ENCODE measurements around a stretch of chr10.

DNA sequence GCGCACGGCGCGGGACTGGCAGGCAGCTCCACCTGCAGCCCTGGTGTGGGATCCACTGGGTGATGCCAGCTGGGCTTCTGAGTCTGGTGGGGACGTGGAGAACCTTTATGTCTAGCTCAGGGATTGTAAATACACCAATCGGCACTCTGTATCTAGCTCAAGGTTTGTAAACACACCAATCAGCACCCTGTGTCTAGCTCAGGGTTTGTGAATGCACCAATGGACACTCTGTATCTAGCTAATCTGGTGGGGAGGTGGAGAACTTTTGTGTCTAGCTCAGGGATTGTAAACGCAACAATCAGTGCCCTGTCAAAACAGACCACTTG lies 65.9 kb upstream of the MARCHF8 start:
- PRO-cap, result no peak
- RAMPAGE, long total RNA, result no peak
- RRBS, result no CpG with 5 or more reads among the region's 7 CpGs

- PRO-cap, result no peak
- RAMPAGE, long total RNA, result no peak
- RRBS, result no CpG with 5 or more reads among the region's 5 CpGs
These were observed 15.5 kb downstream of the NCOA4 start for GRCh38 chr10:46014653-46015639.

DNA sequence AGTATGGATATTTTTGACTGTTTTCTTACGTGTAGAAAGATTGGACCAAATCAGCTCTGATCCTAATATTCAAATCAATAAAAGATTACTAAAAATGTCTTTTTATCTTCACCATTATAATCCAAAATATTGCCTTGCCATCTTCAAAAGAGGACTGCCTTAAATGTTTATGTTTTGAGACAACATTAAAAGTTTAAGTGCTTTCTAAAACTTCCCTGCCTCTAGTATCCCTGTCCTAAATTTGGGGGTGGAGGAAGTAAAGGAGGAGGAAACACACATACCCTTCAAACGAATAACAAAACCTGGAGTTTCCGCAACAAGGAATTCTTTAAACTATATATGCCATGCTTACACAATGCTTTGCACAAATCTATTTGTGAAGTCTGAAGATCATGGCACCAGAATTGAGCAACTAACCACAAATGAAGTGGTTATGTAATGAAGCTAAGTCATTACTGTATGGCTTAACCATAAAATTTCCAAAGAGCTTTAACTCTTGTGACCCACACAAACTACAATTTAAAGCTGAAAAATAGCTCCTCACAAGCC lies 9.6 kb downstream of the NCOA4 start:
- PRO-cap, result no peak
- RAMPAGE, long total RNA, result no peak
- RRBS, result no CpG with 5 or more reads among the region's 3 CpGs

DNA sequence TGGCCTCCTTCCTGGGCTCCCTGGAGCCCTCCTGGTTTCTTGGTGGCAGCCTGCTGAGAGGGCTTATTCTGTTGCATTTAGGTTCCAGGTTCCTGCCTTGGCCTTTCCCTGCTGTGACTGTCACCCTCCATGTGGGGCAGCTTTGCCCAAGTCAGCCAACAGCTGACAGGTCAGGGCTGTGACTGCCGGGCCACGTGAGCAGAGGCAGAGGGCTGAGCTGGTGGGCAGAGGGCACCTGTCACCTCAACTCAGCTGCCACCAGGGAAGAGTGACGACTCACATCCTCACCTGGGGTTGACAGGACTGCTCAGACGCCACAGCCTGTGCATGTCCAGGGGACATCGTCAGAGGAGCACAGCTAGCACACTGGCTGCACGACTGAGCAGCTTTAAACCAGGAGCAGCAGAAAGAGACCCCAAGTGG lies 45.4 kb upstream of the MSMB start:
- PRO-cap, result no peak
- RAMPAGE, long total RNA, result no peak
- RRBS, result no CpG with 5 or more reads among the region's 6 CpGs

DNA sequence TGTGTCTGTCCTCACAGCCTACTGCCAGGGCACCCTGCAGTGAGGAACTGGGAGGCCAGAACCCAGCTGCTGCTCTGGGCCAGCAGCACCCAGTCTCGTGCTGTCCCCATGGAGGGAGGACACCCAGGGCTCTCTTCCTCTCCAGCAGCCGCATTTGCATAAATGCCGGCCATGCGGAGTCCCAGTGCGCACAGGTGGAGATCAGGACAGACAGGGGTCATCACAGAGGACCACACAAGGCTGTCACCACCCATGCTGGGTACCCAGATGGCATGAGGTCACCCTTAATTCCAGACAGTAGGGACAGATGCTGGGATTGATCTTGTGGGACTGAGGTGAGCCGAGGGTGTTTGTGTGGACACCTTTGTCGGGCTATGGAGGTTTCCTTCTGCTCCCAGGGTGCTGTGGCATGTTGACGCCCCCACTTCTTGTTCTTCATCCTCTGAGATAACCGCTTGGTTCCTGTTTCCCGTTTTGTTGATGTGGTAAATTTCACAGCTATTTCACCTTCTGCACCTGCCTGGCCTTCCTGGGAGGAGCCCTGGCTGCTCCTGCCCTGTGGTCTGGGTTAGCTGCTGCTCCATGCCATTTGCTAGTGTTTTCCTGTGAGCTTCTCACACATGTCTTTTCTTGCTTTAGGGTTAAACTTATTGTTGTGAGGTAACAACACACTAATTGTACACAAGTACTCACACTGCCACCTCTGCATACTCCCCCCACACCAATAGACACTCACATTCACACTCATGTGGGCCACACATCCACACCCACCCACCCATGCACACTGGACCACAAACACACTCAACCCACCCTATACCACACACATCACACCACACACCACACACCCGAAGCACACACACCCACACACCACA lies 46.3 kb upstream of the MSMB start:
- PRO-cap, result no peak
- RAMPAGE, long total RNA, result no peak
- RRBS, result no CpG with 5 or more reads among the region's 11 CpGs

- PRO-cap, result no peak
- RAMPAGE, long total RNA, result no peak
- RRBS, result no CpG with 5 or more reads among the region's 10 CpGs
These were observed 13.3 kb downstream of the ANTXRL start for GRCh38 chr10:46299969-46300547.

GRCh38 chr10:46368965-46369348 lies 6.6 kb upstream of the ANXA8L1 start:
- PRO-cap, result no peak
- RAMPAGE, long total RNA, result no peak
- RRBS, result no CpG with 5 or more reads among the region's 11 CpGs

GRCh38 chr10:46540079-46540324 lies 16.5 kb downstream of the GPRIN2 start:
- PRO-cap, result no peak
- RAMPAGE, long total RNA, result no peak
- RRBS, result no CpG with 5 or more reads among the region's 5 CpGs

DNA sequence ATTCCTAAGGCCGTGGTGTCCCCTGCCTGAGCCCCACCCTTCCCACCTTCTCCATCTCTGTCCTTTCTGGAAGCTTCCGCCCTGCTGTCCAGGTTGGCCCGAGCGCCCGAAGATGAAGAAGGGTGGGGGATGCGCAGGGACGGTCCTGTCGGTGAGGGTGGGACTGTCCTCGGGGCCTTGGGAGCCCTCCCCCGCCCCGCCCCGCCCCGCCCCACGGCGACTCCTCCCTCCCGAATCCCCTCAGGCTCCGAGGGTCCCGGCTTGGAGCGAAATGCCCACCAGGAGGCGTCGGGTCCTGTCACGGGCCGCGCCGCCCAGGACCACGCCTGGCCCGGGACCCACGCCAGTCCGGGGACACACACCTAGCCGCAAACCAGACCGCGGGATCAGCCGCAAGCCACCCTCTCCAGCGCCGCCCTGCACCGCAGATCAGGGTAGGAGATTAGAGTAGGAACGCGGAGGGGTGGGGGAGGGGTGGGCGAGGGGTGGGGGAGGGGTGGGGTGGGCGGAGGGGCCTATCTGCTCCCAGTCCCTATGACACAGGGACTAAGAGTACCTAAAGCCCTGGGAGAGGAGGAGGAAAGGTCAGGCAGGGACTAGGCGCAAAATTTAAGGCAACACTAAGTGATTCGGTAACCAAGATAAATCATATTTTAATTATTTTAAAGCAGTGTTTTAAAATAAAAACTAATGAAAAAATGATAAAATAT lies 15.2 kb downstream of the GPRIN2 start:
- PRO-cap, result no peak
- RAMPAGE, long total RNA, result no peak
- RRBS, result 7% methylated on average over 10 of the region's 42 CpGs

- PRO-cap, result no peak
- RAMPAGE, long total RNA, result no peak
- RRBS, result no CpG with 5 or more reads among the region's 1 CpG
These were observed 13.7 kb downstream of the GPRIN2 start for GRCh38 chr10:46542877-46543125.

DNA sequence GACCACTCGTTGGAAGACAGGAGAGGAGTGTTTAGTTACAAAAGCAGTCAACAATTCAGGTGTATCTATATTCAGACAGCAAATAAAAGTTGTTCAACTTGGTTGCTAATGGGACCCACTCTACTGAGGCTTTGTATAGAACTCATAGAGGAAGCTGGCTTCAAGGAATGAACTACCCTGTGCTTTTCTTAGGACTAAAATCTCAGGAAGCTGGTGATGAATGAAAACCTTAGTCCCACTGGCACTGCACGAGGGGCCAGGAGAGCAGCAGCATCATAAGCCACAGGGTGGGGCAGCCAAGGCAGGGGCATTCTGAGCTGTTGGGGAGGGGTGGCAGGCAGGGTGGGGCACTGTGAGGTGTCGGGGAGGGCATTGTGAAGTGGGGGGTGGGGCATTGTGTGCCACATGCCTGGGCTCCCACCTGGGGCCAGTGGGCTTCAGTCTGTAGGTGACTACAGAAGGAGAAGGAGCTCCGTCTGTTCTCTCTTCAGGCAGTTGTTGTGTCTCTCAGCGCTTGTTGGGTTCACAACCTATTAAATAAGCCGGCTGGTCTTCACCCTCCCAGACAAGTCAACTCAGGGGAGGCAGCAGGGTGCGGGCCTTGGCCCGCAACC lies 95.4 kb upstream of the PTPN20 start:
- PRO-cap, result no peak
- RAMPAGE, long total RNA, result no peak
- RRBS, result no CpG with 5 or more reads among the region's 8 CpGs

GRCh38 chr10:47023231-47023768 lies 112.1 kb downstream of the PTPN20 start:
- PRO-cap, result no peak
- RAMPAGE, long total RNA, result no peak
- RRBS, result no CpG with 5 or more reads among the region's 15 CpGs

- PRO-cap, result no peak
- RAMPAGE, long total RNA, result no peak
- RRBS, result no CpG with 5 or more reads among the region's 6 CpGs
These were observed 114.8 kb downstream of the PTPN20 start for GRCh38 chr10:47026056-47026322.

DNA sequence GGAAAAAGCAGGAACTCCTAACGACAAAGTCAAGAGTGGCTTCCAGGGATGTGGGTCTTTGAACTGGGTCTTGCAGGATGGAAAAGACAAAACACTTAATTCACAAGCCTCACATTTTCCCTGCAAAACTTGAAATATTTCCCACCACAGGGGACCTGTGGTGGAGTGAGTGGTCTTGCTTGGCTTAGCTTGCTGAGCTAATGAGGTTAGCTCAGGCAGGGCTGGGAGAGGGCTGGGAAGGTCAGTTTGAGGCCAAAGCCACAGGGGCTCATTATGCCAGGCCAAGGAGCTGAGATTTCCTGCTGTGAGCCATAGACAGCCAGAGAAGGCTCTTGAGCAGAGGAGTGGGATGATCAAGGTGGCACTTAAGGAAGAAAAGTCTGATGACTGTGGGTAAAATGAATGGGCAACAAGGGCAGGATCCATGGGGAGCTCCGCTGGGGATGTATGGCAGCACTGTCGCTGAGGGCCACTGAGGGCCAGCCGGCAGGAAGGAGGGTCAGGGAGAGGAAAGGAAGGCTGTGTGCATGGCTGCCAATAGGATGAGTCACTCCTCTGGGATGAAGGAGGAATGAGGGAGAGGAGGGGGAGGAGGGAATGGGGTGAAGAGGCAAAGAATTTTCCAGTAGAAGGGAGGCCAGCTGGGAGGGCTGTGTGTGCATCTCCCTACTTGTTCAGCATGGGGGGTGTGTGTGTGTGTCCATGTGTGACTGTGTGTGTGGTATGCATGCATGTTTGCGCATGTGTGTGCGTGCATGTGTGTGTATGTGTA lies 18.6 kb upstream of the ZNF488 start:
- PRO-cap, result no peak
- RAMPAGE, long total RNA, result no peak
- RRBS, result no CpG with 5 or more reads among the region's 6 CpGs

GRCh38 chr10:47551739-47552204 lies 28.3 kb upstream of the AGAP9 start:
- PRO-cap, result no peak
- RAMPAGE, long total RNA, result no peak
- RRBS, result no CpG with 5 or more reads among the region's 2 CpGs

GRCh38 chr10:47583242-47583577 lies 59.8 kb upstream of the AGAP9 start:
- PRO-cap, result no peak
- RAMPAGE, long total RNA, result no peak
- RRBS, result no CpG with 5 or more reads among the region's 13 CpGs

GRCh38 chr10:47673108-47673459 lies 90.3 kb downstream of the SYT15B start:
- PRO-cap, result no peak
- RAMPAGE, long total RNA, result no peak
- RRBS, result no CpG with 5 or more reads among the region's 1 CpG

GRCh38 chr10:47942182-47942705 lies 23.8 kb downstream of the NPY4R2 start:
- PRO-cap, result no peak
- RAMPAGE, long total RNA, result no peak
- RRBS, result no CpG with 5 or more reads among the region's 1 CpG

GRCh38 chr10:48368791-48369472 lies 62.5 kb downstream of the MAPK8 start:
- PRO-cap, result no peak
- RAMPAGE, long total RNA, result no peak
- RRBS, result no CpG with 5 or more reads among the region's 5 CpGs

DNA sequence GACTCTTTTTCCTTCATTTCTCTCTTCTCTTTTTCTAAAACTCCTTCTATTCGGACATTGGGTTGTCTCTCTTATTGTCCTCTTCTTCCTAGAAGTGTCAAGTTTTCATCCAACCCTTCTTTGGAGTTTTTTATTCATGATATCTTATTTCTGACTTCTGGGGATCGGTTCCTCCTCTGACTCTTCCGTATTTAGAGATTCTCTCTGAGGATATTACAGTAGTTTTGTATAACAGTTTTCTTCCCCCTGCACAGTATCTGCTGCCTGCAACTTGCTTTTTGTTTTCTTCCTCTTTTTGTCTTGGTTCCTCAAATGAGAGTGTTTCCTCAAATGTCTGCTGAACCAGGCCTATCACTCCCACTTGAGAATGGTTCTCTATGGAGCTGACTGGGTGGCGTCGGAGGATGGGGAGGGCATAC lies 27.8 kb downstream of the ARHGAP22 start:
- PRO-cap, result no peak
- RAMPAGE, long total RNA, result no peak
- RRBS, result no CpG with 5 or more reads among the region's 5 CpGs